LHCN-M2 (cell line): Measurements from ENCODE around the gene HSPG2.

DNA sequence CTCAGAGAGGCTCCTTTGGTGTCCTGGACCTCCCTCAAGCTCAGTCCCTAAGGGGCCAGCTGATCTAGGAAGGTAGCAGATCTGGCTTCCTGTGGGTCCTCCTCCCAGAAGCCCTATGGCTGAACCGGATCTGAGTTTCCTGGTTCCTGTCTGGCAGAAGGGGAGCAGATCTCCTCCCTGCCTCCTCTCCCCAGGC is 143 bp upstream of the LDLRAD2 start:
- RAMPAGE, long total RNA, result no peak

DNA sequence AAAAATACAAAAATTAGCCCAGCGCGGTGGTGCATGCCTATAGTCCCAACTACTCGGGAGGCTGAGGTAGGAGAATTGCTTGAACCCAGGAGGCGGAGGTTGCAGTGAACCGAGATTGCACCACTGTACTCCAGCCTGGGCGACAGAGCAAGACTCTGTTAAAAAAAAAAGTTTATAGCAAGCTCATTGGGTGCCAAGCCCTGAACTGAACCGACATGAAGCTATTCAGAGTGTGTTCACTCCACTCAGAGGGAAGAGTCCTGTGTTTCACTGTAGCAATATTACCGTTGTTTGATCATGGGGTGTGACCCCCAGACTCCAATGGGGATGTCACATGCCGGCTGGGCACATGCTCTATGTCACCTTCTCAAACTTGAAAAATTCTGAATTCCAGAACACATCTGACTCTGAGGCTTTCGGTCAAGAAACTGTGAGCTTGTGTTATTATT is 36.4 kb downstream of the HSPG2 start:
- RAMPAGE, long total RNA, result no peak

GRCh38 chr1:21902005-21902864 is 34.9 kb downstream of the HSPG2 start:
- RAMPAGE, long total RNA, result no peak

- RAMPAGE, long total RNA, result no peak
These were observed 23.2 kb downstream of the HSPG2 start for GRCh38 chr1:21913715-21914497.

- RAMPAGE, long total RNA, result no peak
These were observed 5.5 kb downstream of the HSPG2 start for GRCh38 chr1:21931596-21932035.

DNA sequence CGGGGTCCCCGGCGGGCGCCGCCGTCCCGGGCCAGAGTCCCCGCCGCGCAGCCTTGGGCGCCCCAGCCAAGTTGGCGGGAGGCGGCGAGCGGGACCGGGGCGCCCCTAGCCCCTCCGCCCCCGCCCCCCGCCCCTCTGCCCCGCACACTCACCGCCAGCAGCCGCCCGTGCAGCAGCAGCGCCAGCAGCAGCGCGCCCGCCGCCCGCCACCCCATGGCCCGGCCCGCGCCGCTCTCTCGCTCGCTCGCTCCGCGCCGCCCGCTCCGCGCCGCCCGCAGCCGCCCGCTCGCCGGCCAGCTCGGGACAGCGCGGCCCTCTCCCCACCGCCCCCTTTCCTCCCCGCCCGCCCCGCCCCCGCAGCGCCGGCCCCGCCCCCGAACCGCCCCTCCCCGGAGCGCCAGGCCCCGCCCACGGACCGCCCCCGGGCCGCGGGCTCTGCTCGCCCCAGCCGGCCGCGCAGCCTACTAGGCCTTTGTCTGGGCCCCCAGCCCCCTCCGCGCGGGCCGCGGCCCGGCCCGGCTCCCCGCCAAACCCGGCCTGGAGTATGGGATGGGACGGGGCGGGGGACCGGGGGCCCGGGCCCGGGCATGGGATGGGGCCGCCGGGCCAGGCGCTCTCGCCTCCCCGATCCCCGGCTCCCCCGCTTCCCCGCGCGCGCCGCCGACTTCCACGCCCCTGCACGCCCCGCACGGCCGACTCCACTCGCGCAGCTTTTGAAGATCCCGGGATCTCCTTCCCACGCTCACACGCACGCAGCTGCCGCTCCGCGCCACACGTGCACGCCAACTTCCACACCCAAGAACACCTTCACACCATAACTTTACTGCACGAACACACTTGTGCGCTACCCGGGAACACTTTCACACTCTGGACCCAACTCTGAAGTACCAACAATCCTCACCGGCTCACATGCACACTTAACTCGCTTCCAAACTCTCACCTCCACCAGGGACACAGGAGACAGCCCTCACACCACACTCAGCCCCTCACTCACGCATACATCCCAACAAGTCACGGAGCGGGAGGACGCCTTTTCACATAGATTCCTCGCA is at the start of gene HSPG2:
HSPG2 (minus strand) TSS at position 308 of the 1,052 bp plus-strand sequence.
- RAMPAGE, long total RNA, result no peak

DNA sequence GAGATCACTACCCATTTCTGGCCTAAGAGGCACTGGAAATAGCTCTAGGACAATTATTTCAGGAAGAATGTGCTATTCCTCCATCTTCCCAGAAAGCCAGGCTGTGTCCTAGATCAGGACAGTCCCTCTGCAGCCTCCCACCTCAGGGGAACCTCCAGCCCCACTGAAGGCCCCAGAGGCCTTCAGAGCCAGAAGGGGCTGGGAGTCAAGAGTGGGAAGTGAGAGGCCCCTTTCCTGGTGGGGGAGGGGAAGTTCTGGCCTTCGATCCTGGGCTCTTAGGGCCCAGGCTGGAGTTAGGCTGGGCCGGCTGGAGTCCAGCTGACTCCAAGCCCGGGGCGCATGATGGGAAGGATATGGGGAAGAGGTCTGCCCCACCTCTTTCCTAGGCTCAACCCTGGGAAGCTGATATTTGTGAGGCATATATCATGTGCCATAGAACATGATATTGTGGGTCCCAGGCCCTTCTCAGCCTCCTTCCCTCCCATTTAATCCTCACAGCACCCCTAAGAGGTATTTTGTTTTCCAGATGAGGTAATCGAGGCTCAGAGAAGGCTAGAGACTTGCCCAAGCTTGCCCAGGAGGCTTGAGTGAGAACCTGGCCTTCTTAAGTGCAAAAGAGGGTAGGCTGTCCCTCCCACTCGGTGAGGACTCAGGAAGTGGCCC is 18.5 kb upstream of the HSPG2 start:
- RAMPAGE, long total RNA, result no peak

- RAMPAGE, long total RNA, result no peak
These were observed 22.9 kb downstream of the CELA3A start for GRCh38 chr1:22024450-22024731.

- RAMPAGE, long total RNA, result no peak
These were observed 44.9 kb downstream of the WNT4 start for GRCh38 chr1:22097537-22098866.

GRCh38 chr1:22105561-22105981 is 37.3 kb downstream of the WNT4 start:
- RAMPAGE, long total RNA, result no peak

GRCh38 chr1:22447489-22448323 is 3.9 kb upstream of the ZBTB40 start:
- RAMPAGE, long total RNA, result no peak

- RAMPAGE, long total RNA, result no peak
These were observed 1.2 kb downstream of the ZBTB40 start for GRCh38 chr1:22452991-22453151.

- RAMPAGE, long total RNA, result no peak
These were observed 33.2 kb upstream of the EPHA8 start for GRCh38 chr1:22529951-22530645.

- RAMPAGE, long total RNA, result no peak
These were observed 39.9 kb downstream of the EPHB2 start for GRCh38 chr1:22750199-22751219.

GRCh38 chr1:22826413-22827463 is 116.1 kb downstream of the EPHB2 start:
- RAMPAGE, long total RNA, result no peak

DNA sequence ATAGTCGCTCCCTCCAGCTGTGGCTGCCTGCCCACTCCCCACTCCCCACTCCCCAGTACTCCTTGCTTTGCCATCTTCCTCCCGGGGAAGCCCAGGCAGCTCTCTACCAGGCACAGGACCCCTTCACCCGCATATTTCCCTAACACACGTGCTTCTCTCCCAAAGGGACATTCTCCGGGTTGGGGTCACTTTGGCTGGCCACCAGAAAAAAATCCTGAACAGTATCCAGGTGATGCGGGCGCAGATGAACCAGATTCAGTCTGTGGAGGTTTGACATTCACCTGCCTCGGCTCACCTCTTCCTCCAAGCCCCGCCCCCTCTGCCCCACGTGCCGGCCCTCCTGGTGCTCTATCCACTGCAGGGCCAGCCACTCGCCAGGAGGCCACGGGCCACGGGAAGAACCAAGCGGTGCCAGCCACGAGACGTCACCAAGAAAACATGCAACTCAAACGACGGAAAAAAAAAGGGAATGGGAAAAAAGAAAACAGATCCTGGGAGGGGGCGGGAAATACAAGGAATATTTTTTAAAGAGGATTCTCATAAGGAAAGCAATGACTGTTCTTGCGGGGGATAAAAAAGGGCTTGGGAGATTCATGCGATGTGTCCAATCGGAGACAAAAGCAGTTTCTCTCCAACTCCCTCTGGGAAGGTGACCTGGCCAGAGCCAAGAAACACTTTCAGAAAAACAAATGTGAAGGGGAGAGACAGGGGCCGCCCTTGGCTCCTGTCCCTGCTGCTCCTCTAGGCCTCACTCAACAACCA is 59.2 kb downstream of the LACTBL1 start:
- RAMPAGE, long total RNA, result no peak

GRCh38 chr1:23055710-23056562 is 36.7 kb downstream of the KDM1A start:
- RAMPAGE, long total RNA, result no peak

DNA sequence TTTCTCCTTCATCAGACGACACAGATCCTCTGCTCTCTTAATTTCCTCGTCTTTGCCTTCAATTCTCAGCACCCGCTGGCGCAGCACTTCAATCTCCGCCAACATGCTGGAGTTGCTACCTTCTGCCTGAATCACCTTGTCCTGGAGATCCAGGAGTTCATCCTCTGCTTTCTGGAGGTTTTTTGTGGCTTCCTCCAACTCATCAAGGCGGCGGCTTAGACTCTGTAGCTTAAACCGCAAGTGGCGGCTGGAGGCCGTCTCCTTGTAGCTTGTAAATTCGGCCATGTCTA is 74.7 kb downstream of the KDM1A start:
- RAMPAGE, long total RNA, result no peak

- RAMPAGE, long total RNA, result no peak
These were observed 68.1 kb downstream of the HTR1D start for GRCh38 chr1:23149060-23149683.

DNA sequence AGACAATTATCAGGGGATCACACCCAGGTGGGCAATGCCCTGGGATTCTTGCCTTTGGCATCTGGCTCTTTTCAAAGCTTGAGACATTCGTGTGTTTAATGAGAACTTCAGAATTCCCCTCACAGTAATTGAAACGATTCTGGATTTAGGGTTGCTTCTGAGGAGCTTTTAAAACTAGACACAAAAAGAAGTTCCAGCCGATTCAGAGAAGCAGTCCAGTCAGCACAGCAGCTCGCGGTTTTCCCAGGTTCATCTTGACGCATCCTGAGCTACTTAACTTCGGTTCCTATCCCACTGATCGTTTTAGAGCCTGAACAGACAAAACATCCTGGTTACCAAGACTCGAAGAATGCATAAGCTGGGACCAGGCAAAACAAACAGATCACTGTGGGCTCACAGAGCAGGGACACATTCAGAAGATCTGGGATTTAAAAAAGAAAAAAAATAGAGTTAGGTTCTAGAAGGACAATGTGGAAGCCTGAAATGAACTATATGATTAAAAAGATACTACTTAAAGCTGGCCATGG is 22.7 kb downstream of the HTR1D start:
- RAMPAGE, long total RNA, result no peak